SK-N-DZ (cell line): ENCODE measurements around a stretch of chr16.

DNA sequence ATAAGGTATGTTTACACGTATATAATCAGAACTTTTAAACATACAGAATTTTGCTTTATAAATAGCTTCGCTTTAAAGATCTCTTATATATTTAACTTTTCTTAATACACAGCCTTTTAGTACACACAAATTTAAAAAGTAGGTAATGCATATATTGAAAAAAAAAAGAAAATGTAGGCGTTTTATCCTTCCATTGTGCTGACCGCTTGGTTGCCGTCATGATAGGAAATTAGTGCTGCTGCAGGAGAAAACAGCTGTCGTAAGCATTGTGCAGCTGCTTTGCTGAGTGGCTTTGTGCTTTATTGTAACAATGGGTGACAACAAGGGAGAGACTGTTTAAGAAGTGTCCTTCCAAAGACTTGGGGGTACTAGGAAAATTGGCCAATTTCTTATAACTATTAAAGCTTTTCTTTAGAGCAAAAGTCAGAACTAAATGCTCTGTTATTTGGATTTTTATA, 5.0 kb downstream of the HERPUD1 start:
RAMPAGE:
- cytosol, long total RNA, result no peak
- nucleus, long total RNA, result no peak

DNA sequence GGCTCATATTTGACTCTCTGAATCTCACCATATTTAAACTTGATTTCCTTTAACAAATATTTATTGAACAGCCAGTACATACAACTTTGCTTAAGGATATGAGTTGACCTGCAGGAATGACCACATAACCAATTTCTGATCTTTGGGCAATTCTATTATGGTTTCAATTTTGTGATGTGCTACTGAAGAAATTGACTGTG, 6.0 kb downstream of the HERPUD1 start:
RAMPAGE:
- cytosol, long total RNA, result no peak
- nucleus, long total RNA, result no peak

RAMPAGE:
- cytosol, long total RNA, result no peak
- nucleus, long total RNA, result no peak
Observed at GRCh38 chr16:56983269-56983955, 5.9 kb upstream of the NLRC5 start.

RAMPAGE:
- cytosol, long total RNA, result no peak
- nucleus, long total RNA, result no peak
Observed at GRCh38 chr16:56988701-56989123, 645 bp upstream of the NLRC5 start.

GRCh38 chr16:56998844-56999114, 9.4 kb downstream of the NLRC5 start:
RAMPAGE:
- cytosol, long total RNA, result no peak
- nucleus, long total RNA, result no peak

GRCh38 chr16:57009585-57009993, 20.2 kb downstream of the NLRC5 start:
RAMPAGE:
- cytosol, long total RNA, result no peak
- nucleus, long total RNA, result no peak

GRCh38 chr16:57093170-57093620, 812 bp downstream of the CPNE2 start:
RAMPAGE:
- cytosol, long total RNA, result no peak
- nucleus, long total RNA, result no peak

GRCh38 chr16:57141794-57142488, 43.9 kb downstream of the PSME3IP1 start:
RAMPAGE:
- cytosol, long total RNA, result no peak
- nucleus, long total RNA, result no peak

GRCh38 chr16:57166913-57167436, 18.9 kb downstream of the PSME3IP1 start:
RAMPAGE:
- cytosol, long total RNA, result no peak
- nucleus, long total RNA, result no peak

RAMPAGE:
- cytosol, long total RNA, result no peak
- nucleus, long total RNA, result no peak
Observed at GRCh38 chr16:57175979-57176647, 9.7 kb downstream of the PSME3IP1 start.

DNA sequence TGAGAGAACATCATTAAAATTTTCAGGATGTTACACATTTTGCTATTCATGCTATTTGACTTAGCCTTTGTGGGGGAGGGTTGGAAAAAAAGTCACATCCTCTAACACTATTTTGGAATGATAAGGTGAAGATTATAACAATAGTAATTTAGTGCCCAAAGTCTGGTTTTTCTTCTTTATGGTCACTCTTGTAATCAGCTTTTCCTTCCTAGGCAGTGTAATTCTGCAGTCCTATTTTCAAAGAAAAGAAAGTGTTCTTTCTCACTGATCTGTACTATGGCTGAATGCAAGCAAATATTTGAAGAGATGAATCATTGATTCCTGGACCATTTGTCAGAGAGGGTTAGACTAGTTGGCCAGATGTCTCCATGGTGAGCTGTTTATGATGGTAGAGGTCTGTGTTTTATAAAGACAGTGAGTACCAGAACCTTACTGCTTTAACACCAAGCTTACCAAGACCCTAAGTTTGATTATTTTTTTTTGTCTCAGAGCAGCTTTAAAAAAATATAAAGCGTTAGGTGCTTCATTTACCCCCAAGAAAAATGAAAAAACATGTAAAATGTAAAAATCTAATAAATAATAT, 8.5 kb downstream of the RSPRY1 start:
RAMPAGE:
- cytosol, long total RNA, result no peak
- nucleus, long total RNA, result no peak

RAMPAGE:
- cytosol, long total RNA, result no peak
- nucleus, long total RNA, result no peak
Observed at GRCh38 chr16:57304011-57304656, 19.7 kb upstream of the PLLP start.

GRCh38 chr16:57383417-57384332, 11.4 kb downstream of the CX3CL1 start:
RAMPAGE:
- cytosol, long total RNA, result no peak
- nucleus, long total RNA, result no peak

DNA sequence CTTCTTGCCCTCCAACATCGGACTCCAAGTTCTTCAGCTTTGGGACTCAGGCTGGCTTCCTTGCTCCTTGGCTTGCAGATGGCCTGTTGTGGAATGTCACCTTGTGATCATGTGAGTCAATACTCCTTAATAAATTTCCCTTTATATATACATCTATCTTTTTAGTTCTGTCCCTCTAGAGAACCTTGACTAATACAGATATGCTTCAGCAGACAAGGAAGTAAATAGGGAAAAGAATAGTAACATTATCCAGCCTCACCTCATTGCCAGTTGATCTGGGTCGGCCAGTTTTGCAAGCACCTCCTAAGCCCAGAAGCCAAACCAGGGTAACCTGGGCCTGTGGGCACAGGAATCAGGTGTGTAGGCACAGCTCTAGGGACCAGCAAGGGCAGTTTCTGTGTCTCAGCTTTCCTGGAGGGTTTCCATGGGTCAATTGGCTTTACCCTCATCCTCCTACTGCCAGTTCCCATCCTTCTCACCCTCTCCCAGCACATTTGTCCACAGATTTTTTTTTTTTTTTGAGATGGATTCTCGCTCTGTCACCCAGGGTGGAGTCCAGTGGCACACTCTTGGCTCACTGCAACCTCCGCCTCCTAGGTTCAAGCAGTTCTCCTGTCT, 11.8 kb upstream of the CCL17 start:
RAMPAGE:
- cytosol, long total RNA, result no peak
- nucleus, long total RNA, result no peak

GRCh38 chr16:57447615-57448156, 407 bp downstream of the COQ9 start:
RAMPAGE:
- cytosol, long total RNA, result no peak
- nucleus, long total RNA, result no peak

GRCh38 chr16:57646017-57646653, 17.7 kb downstream of the ADGRG1 start:
RAMPAGE:
- cytosol, long total RNA, result no peak
- nucleus, long total RNA, result no peak

DNA sequence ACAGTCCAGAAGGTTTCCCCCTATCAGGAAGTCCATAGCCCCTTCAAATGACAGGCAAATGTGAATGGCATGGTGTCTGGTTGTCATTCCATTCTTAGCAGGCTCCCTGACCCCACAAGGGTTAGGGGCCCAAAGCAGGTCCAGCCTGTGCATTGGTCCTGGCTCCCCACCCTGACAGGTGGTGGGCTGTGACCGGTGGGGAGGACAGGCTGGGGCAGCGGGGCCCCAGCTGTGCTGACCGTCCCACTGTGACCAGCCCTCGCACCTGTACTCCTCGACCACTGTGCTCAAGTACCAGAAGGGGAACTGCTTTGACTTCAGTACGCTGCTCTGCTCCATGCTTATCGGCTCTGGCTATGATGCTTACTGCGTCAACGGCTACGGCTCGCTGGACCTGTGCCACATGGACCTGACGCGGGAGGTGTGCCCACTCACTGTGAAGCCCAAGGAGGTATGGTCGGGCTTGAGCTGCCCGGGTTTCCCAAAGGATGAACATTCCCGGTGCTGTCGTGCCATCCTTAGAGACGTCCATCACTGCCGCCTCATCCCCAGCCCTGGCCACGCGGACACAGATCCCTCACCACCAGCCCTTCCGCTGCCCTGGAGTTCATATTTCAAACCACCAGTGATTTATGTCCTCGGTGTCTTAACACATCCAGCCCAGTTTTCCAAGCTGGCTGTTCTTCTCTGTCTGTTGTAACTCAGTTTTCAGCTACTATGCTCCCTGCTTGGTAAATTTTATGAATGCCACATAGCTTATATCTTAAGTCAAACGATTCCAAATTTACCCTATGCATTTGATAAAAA, 7.3 kb downstream of the DRC7 start:
RAMPAGE:
- cytosol, long total RNA, result no peak
- nucleus, long total RNA, result no peak

RAMPAGE:
- cytosol, long total RNA, result no peak
- nucleus, long total RNA, result no peak
Observed at GRCh38 chr16:57816022-57816819, 13.9 kb upstream of the KIFC3 start.

GRCh38 chr16:57959735-57960077, 11.2 kb downstream of the CNGB1 start:
RAMPAGE:
- cytosol, long total RNA, result no peak
- nucleus, long total RNA, result no peak

GRCh38 chr16:58462707-58463913, 36.8 kb upstream of the NDRG4 start:
RAMPAGE:
- cytosol, long total RNA, result start-site peak on the plus strand at chr16:58463703-58463745, 125 and 85 reads in 2 replicates
- nucleus, long total RNA, result no peak